Aorta (tissue), 1 donor: ENCODE measurements around a stretch of chr17.

DNA sequence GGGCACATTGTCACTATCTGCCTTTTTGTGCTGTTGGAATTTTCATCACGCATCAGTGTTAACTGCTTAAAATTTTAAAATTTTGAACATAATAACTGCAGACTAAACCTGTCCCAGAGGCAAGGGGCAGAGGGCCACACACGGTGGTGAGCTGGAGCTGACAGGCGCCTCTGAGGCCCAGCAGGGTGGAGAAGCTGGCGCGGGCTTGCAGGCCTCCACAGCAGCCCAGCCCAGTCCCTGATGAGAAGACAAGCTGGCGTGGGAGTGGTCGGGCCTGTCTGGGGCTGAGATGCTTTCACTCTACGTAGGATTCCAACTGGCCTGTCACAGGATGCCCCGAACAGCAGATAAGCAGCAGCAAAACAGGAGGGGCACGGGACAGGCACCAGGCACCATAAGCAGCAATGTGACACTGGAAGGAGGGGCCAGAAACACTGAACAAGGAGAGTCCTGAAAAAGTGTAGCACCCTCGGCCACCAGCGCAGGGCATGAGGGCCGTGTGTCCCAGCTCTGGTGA, 40.2 kb downstream of the PEMT start:
- PRO-cap, result no peak

DNA sequence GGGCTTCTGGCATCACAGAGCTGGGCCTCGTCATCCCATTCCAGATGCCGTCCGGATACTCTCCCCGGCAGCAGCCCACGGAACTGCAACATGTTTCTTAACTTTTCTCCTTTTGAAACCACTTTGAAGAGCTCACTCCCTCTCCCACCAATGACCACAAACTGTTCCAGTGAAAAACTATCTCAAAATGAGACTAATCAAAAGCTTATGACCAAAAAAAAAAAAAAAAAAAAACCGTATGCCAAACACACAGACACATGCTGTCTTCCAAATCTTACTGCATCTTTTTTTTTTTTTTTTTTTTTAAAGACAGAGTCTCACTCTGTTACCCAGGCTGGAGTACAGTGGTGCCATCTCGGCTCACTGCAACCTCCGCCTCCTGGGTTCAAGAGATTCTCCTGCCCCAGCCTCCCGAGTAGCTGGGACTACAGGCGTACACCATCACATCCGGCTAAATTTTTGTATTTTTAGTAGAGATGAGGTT, 17.4 kb downstream of the PEMT start:
- PRO-cap, result no peak

- PRO-cap, result no peak
These were observed 10.8 kb downstream of the PEMT start for GRCh38 chr17:17580596-17581177.

- PRO-cap, result no peak
These were observed 1.3 kb downstream of the PEMT start for GRCh38 chr17:17589975-17590908.

DNA sequence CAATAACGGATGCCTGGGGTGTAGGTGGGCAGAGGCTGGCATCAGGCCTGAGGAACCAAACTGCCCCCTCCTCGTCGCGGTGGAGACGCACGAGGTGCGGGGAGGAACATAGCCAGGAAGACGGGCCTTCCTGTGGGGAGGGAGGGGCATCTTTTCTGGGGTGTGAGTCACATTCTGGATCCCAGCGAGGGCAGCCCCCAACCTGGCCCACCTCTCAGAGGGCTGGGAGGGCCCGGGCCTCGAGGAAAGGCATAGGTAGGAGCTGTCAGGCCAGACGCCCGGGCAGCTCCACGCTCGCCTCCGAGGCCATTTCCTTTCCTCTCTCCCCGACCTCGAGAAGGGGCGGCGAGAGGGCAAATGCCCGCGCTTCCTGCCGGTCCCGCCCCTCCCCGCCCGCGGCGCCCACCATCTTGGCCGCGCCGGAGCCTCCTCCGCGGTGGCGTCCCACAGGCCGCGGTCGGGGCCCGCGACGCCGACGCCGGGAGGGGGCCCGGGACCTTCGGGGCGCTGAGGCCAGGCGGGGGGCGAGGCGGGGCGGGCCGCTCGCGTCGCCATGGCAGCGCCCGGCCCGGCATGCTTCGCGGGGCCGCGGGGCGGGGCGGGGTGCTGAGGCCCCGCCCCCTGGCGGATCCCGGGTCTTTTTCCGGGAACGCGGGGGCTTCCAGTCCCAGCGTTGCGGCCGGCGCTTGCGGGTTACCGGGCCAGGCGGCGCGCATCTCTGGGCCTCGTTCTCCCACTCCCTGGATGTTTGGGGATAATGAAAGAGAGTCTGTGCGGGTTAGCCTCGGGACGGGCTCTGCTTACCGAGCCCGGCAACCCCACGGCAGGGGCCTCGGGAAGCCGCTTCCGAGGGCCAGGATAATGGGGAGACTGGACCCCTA, 13.2 kb downstream of the RAI1 start:
- PRO-cap, result bidirectional peak, plus-strand start at position 217 of the sequence, minus-strand start at position 110 of the sequence; bidirectional peak, plus-strand start at position 664 of the sequence, minus-strand start at position 325 of the sequence

DNA sequence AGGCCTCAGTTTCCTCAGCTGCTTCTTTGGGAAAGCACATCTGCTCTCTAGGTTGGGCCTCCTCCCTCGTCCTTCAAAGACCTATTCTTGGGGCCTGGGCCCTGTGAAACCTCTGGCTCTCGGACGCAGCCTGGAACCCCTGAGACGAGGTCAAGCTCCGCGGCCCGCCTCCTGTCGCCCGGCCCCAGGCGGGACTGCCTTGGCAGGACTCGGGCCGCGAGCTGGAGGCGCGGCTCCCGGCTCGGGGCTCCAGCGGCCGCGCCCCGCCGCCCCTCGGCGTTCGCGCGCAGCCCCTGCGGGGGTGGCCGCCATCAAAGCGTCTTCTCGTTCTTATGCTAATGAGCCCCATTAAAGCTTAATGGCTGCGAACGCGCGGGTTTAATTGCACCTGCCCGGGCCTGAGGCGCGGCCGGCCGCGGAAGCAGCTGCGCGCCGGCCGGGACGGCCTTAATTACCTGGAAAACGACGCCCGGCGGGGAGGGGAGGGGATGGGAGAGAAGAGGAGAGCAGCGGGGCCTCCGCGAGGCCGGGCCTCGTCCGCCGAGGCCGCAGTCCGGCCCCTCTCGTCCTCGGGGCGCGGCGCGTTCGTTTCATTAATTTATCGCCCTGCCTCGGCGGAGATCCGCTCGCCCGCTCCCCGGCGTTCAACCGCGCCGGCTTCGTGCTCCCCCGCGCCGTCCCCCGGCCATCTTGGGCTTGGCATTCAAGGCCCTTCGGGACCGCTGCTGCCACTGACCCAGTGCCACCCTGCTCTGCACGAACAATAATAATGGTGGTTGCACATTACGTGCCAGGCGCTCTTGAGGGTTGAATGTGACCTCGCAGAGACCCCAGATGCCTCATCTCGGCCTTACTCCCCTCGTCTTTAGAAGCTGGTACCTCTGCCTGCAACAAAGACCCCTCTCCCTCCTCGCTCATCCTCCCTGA, 19.2 kb downstream of the RAI1 start:
- PRO-cap, result no peak

GRCh38 chr17:17714321-17714817, 33.1 kb downstream of the RAI1 start:
- PRO-cap, result no peak

DNA sequence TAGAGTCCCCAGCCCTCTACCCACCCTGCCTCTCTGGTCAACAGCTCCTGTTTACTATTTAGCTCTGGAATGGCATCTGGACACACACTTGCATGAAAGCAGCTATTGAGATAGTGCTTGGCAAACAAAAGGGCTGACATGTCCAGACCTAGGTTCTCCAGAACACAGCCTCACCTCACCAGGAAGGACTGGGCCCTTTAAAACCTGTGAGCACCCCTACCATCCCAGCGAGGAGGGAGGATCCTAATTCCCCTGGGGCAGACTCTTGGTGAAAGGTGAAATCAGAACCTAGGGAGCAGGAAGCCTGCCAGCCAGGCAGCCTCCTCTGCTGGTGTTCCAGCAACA, 38.8 kb downstream of the RAI1 start:
- PRO-cap, result no peak

DNA sequence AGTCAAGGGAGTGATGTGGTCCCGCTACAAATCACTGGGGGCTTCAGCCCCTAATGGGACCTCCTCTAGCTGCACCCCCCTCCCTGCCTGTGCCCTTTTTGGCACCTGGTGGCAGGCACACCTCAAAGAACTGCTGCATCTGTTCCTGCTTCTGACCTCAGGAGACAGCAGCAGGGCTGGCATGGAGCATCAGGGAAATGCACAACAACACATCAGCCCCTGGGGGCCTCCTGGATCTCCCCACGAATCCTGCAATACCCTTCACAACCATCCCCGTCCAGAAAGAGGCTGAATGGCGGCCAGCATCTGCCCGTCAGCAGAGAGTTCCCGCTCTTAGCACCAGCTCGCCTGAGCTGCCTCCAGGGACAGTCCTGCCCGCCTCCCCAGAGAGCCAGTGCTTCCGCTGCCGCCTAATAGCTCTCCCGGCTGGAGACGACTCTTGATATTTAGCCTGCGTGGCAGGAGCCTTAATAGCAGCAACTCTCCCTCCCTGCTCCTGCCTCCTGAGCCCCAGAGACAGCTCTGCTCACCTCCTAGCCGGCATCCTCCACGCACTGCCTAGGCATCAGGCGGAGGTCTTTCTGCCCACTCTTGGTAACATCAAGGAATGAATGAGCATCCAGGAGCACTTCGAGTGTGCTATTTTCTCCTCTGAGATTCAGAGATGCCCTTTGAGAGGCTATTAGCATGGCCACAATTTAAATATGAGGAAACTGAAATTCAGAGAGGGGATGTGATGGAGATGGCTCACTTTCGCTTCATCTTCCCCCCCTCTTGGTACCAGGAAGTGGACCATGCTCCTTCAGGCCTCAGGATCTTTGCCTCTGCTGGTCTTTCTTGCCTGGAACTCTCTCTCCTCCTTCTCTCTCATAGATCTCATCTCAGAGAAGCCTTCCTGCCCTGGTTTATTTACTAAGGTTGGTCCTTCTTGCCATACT, 67.8 kb downstream of the RAI1 start:
- PRO-cap, result no peak

GRCh38 chr17:17761566-17762207, 75.1 kb downstream of the SREBF1 start:
- PRO-cap, result no peak

DNA sequence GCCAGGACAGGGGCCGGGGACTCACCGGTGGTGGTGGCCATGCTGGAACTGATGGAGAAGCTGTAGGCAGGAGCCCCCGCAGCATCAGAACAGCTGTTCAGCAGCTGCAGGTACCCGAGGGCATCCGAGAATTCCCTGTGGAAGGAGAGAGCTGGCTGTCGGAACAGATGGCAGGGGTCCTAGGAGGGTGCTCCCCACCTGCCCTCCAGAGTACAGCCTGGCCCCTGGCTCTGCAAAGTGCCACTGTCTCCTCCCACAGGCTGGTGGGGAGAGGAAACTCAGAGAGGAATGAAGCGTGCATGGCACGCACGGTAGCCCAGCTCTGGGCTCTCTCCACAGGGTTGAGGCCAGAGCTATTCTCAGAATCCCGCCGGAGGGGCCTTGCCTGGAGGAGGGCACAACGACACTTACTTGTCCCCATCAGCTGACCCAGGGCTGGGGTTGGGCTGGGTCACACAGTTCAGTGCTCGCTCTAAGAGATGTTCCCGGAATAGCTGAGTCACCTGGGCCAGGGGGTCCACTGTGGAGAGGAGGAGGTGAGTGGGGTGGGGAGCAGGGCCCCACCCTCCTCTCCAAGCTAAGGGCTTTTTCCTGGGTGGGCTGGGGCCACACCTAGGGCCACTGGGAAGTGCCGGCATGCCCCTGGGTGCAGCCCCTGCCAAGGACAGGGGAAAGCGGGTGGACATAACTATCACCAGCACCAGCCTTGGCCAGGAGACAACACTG, 21.8 kb downstream of the SREBF1 start:
- PRO-cap, result no peak

- PRO-cap, result no peak
These were observed 21.2 kb downstream of the SREBF1 start for GRCh38 chr17:17815617-17816051.

DNA sequence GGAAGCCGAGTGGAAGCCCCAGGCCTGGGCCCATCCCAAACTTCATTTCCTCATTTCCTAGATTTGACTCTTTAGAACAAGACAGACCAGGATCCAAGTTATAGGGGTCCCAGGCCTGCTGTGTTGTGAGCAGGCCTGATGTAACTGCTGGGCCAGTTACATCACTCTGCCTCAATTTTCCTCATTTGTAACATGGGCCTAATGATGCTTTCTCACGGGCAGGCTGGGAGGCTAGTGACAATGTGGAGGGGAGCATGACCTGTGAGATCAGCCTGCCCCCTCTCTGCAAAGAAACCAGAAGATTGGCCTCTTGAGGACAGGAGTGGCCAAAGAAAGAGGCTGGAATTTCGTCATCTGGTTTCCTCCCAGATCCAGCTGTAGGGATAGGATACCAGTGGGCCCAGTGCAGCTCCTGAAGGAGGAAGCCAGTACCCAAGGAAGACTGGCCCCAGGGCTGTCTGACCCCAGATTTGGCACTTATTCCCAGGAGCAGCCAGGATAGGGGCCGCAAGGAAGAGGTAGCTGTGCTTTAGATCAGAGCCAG, 564 bp upstream of the SREBF1 start:
- PRO-cap, result no peak

DNA sequence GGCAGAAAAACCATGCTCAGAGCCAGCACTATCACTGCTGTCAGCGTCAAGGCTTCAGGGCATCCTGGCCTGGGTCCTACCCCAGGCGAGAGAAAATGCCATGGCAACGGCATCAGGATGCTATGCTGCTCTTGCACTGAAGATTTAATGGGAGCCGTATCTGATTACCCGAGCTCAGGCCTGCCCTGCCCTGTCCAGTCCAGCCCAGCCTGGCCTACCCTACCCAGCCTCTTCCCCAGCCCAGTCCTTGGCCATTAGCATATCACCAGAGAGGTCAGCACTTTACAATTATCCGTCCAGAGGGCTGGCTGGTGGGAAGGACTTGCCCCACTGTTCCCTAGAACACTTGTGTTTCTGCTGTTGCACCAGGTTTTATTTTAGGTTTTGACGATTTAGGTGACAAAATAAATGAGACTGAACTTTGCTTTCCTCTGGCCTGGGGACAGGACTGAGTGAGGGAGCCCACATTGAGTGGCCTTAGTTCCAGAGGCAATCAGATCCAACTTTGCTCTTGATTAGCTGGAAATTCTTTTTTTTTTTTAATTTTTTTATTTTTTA, 61.0 kb downstream of the TOM1L2 start:
- PRO-cap, result no peak

GRCh38 chr17:17928226-17928641, 44.0 kb downstream of the TOM1L2 start:
- PRO-cap, result no peak

- PRO-cap, result no peak
These were observed 6.9 kb downstream of the ATPAF2 start for GRCh38 chr17:18031953-18032529.

GRCh38 chr17:18207632-18207996, 17.8 kb upstream of the LLGL1 start:
- PRO-cap, result no peak

GRCh38 chr17:18257013-18257827, 1.3 kb downstream of the FLII start:
- PRO-cap, result no peak

GRCh38 chr17:18355690-18356125, 7.6 kb downstream of the SHMT1 start:
- PRO-cap, result no peak

- PRO-cap, result no peak
These were observed 7.4 kb downstream of the PRPSAP2 start for GRCh38 chr17:18865271-18865877.